SUDHL5 (cell line): ENCODE results near the gene NEU2.

GRCh38 chr2:232784751-232785171 lies 8.4 kb upstream of the KCNJ13 start:
- PRO-cap = no peak

GRCh38 chr2:233032303-233032783 lies at the start of gene NEU2:
NEU2 (plus strand) TSS chr2:233032672.
- PRO-cap = no peak

- PRO-cap = no peak
Measured at GRCh38 chr2:233082618-233083114, 22.5 kb downstream of the INPP5D start.

DNA sequence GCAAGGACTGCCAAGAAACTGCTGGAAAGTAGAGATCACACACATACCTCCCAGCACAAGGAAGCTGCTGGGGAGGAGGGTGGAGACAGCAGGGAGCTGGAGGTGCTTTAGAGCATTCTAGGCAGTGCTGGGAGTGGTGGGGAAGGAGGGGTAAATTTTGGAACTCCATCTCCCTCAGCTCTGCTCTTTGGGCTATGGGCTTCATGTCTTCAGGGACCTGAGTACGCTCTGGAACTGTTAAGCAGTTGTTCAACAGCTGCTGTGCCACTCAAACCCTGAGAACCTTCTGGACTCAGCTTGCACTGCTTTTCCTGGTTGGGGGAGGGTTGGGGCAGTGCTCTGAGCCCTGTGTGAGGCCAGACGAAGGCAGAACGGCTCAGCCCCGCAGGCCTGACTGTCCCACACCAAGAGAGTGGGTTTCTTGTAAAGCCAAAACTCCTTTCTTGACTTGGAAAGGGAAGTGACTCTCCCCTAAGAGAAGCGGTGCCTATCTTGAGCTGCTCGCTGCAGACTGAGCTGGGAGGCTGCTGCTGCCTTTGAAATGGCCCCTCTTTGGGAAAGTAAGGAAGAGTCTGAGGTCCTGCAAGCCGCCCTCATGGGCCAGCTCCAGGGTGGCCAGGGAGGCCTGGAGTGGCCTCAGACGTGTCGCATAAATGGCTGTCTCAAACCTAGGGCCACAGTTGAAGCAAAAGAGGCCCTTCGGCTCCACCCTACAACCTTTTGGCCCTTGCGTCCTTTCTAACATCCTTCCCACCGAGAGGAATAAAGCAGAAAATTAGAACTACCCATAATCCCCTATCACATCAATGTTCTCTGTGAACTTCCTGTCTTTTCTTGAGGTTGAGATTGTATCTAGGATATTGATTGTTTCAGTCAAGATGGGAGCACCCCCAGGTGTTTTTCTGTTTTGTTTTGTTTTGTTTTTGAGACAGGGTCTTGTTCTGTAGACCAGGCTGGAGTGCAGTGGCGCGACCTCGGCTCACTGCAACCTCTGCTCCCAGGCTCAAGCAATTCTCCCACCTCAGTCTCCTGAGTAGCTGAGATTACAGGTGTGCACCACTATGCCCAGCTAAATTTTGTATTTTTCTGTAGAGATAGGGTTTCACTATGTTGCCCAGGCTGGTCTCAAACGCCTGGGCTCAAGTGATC lies 23.4 kb downstream of the INPP5D start:
- PRO-cap = no peak

- PRO-cap = bidirectional peak, plus-strand start at chr2:233100845, minus-strand start at chr2:233100847
Measured at GRCh38 chr2:233100573-233101352, 40.6 kb downstream of the INPP5D start.

GRCh38 chr2:233161521-233161993 lies 89.9 kb upstream of the ATG16L1 start:
- PRO-cap = no peak

GRCh38 chr2:233170949-233171221 lies 80.6 kb upstream of the ATG16L1 start:
- PRO-cap = no peak

DNA sequence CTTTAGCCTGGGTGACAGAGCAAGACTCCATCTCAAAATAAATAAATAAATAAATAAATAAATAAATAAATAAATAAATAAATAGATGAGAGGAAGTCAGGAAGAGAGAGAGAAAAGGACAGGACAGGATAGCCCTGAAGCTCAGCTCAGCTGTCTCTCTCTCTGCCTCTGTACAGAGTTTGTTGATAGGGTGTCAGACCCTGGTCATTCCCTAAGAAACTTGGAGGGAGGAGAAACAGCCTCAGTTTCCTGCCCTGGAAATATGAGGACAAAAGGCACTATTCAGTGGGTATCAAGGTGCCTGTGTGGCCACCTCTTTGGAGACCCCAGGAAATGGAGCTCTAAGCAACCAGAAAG lies 50.6 kb upstream of the ATG16L1 start:
- PRO-cap = no peak

GRCh38 chr2:233270227-233270704 lies 18.8 kb downstream of the ATG16L1 start:
- PRO-cap = no peak

DNA sequence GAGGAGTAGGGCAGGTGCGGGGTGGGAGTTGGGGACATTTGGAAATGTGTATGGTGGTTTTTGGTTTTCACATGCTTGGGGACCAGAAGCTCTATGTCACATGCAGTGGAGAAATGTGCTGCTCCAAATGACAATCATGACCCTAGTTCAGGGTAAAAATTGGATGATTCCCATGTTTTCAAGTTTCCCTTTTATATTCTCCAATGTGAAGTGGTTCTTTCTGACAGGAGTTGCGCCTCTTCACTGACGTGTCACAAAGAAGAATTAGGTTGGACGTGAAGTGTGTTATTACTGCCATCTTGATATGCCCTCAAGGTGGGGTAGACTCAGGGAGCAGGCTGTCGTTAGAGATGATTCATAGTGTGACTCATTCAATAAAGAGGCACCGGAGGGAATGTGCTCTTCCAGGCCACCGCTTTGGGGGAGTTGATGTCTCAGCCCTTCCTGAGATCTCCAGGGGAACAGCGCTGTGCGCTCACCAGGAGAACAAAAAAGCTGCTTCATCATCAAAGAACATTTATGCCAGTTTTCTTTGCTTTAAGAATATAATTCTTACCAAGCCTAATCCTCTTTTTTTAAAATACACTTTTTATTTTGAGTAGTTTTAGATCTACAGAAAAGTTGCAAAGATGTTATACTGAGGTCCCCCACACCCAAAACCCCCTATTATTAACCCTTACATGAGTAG lies 3.6 kb upstream of the DGKD start:
- PRO-cap = no peak

DNA sequence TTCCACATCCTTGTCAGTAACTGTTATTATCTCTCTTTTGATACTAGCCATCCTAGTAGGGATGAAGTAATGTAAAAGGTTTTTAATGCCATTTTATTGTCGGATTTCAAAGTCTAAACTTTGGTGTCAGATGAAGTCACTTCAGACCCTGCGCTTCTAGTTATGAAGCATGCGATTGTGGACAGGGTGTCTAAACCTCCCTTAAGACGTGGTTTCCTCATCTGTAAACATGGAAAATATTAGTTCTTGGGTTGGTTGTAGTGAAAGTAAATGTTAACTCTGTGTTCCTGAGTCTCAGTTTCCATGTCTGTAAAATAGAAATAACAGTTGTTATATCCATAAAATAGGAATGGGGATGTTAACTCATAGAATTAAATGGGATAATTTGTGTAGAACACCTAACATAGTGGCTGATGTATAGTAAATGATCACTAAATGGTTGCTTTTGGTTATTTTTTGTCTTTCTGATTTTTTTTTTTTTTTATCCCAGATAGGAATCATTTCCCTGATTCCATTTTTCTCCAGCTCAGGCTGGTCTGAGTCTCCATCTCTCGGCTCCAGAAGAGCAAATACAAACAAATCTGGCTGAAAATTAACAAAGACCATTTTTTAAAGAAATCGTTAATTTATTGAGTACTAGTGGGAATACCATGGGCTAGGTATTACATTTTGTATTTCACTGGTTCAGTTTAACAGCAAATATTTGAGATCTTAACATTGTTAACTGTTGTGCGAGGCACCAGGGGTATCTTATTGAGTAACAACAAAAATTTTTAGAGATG lies 4.9 kb downstream of the DGKD start:
- PRO-cap = no peak

DNA sequence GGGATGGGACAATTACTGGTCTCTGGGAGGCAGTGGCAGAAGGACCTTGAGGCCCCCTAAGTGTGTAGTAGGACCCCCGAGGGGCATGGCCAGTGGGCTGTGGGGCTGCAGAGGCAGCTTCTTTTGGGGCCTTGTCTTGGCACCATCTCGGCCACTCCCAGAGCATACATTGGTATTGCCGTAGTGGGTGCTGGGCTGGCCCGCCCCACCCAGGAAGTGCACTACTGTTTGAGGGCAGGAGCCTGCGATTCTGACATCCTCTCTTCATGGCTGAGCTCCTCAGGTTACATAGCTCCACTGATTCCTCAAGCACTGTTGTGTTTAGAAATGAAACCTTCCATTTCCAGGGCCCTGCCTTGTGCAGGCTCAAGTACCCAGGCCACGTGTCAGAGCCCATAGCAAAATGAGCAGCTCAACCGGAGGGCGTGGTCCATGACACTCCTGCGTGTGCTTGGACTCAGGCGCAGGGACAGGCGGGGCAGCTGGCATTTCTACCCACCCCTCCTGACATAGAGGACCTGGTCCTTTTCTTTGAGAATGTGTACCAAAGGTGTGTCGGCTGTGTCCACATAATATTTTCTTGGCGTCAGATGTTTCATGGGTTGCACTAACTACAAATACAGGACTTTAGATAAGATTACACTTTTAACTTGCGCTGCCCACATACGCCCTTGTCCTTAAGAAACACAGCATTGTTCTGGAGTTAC lies 67.8 kb downstream of the DGKD start:
- PRO-cap = no peak

GRCh38 chr2:233464341-233465030 lies 102.1 kb downstream of the USP40 start:
- PRO-cap = no peak

- PRO-cap = no peak
Measured at GRCh38 chr2:233481491-233482328, 84.9 kb downstream of the USP40 start.

DNA sequence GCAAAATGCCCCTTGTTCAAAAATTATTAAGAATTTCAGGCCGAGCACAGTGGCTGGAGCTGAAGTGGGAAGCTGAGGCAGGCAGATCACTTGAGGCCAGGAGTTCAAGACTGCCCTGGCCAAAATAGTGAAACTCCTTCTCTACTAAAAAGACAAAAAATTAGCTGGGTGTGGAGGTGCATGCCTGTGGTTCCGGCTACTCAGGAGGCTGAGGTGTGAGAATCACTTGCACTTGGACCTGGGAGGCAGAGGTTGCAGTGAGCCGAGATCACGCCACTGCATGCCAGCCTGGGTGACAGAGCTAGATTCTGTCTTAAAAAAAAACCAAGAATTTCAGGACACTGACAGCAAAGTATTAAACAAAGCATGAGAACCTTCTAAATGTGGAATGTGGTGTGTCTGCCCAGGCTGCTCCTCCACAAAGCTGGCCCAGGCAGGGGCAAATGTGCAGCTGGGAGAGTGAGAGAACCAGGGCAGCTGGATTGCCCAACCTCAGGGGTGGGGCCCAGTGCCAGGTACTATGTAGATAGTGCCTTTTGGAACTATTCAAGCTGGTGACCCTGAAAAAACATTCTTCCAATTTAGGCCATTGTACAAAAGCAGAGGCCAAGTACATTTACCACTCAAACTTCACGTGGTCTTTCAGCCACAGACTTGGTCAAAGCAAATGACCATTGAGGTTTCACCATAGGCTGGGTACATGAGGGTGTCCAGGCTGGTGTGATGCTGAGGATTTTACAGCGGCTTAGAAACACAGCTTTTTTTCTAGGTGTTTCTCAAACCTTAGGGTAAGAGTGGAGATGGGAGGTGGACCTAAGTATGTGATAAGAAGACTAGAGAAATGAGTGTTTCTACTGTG lies 6.7 kb upstream of the UGT1A5 start:
- PRO-cap = no peak

- PRO-cap = no peak
Measured at GRCh38 chr2:233746902-233747317, 13.2 kb upstream of the UGT1A1 start.

DNA sequence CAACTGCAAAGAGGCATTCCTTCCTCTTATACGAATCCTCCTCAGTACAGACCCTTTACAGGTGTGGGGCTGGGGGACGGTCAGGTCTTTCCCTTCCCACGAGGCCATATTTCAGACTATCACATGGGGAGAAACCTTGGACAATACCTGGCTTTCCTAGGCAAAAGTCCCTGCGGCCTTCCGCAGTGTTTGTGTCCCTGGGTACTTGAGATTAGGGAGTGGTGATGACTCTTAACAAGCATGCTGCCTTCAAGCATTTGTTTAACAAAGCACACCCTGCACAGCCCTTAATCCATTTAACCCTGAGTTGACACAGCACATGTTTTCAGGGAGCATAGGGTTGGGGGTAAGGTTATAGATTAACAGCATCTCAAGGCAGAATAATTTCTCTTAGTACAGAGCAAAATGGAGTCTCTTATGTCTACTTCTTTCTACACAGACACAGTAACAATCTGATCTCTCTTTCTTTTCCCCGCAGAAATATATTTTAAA lies 118.1 kb downstream of the SPP2 start:
- PRO-cap = no peak

DNA sequence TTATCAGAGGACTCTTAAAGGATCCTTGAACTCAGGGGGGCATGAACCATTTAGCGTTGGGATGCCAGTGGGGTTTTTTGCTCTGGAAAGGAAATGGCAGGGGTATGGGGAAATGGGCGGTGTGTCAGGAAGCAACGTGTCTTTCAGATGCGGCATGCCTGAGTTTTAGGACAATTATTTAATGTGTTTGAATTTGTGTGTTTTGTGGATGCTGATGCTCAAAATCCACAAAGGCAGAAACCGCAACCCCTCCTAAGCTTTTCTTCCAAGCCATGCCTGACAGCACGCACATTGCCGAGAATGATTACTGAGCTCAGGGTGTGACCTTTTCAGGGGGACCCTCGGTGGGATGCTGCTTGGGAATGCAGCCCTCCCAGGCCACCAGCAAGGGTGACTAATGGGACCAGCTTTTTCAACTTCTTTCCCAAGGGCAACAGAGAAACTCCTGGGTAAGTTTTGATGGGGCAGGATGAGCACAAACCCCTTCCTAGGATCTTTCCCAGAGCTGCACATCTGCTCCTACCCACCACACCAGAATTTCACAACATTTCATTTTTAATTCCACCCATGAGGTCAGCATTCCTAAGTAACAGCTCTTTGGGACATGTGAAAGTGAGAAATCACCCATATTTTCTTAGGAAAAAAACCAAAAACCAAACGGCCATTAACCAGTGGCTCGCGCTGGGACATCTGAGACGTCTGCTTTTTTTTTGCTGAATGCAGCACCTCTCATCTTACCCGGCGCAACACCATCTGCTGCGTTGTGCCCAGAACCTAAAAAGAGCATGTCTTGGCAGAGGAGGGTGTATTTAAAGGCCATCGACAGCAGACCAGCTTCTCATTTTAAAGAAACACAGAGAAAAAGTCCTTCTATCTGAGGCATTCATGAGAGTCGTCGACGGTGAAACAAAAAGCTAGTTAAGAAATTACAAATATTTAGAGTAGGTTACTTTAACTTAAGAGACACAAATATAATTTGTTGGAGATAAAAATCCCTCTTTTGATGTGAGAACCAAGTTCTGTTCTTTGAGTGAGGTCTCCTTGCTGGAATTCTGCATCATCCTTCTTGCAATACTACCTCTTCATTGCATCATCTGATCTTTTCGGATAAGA lies 119.0 kb downstream of the ARL4C start:
- PRO-cap = no peak

DNA sequence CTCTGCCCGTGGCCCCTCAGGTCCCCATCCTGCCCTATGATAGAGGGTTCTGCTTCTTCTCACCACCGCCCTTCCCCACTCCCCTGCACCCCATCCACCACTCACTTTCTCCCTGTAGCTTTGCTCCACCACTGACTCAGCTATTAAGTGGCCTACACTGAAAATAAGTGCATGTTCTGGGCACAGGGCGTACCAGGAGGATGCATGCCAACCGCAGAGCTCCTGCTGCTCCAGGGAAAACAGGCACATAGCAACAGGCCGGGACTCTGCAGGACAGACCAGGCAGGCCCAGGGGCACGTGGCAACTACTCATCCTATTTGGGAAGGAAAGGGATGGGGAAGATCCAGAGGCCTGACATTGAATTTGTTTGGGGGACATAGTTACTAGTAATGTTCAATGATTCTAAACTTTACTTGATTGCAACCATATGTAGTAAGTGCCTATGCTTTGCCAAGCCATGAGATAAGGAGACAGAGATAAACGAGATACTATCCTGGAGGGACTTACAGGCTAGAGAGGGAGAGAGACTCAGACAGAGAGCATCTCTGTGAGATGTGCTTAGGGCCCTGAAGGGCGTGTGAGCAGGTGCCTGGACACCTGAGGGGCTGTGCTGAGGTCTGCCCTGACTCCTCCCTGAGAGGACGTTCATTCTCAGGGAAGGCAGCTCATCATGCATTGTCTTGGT lies 28.3 kb downstream of the ARL4C start:
- PRO-cap = no peak

- PRO-cap = no peak
Measured at GRCh38 chr2:234494760-234495804, 1.8 kb downstream of the ARL4C start.